Kidney epithelial cell (primary cell): Measurements from ENCODE around the genes ARL4A and ANKMY2.

- RAMPAGE, long total RNA: no peak
- RRBS: no CpG with 5 or more reads among the region's 2 CpGs
Measured at GRCh38 chr7:7996366-7997111, 27.9 kb downstream of the GLCCI1 start.

GRCh38 chr7:8433878-8434791, 726 bp downstream of the NXPH1 start:
- RAMPAGE, long total RNA: no peak
- RRBS: 1% methylated on average over 16 of the region's 67 CpGs

DNA sequence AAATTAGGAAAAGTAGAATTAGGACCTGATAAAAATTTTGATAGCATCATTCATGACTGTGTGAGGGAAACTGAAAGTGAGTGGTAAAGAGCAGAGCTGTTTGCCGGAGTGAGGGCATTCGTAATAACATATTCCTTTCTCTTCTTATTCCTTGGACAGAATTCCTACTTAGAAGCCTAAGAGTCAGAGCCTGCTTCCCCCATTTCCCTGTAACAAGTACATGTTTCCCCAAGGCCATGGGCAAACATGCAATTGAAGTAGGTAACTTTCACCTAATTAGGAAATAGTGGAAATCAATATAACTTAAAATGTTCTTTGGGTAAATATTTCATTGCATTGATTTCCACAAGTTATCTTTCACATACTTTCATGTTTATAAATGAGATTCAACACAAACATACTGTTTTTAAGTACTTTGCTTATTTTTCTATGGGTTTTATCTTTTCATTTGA, 309.9 kb downstream of the THSD7A start:
- RAMPAGE, long total RNA: no peak
- RRBS: no CpG with 5 or more reads among the region's 2 CpGs

DNA sequence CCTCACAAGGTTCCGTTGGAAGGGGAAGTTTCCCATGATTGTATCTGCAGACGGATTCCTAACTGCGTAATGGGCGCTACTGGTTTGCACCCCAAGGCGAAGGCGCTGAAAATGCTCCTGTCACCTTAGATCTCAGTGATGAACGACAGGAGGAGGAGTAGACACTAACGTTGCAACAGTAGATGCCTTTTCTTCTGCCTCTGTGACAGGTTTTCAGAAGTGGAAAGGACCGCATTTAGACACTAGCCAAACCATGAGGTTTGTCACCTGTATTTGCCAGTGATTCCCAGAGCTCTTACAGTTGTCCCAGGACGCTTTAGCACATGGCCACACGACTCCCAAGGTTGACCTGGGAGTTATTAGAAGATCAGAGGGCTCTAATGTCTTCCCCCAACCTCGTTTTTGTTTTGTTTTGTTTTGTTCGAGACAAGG, 508 bp upstream of the VWDE start:
- RAMPAGE, long total RNA: no peak
- RRBS: no CpG with 5 or more reads among the region's 13 CpGs

- RAMPAGE, long total RNA: no peak
- RRBS: no CpG with 5 or more reads among the region's 20 CpGs
Measured at GRCh38 chr7:12687530-12688285, at the start of gene ARL4A. Gene ARL4A (plus strand): TSS chr7:12687633.

GRCh38 chr7:12718835-12719516, 31.5 kb downstream of the ARL4A start:
- RAMPAGE, long total RNA: no peak
- RRBS: no CpG with 5 or more reads among the region's 4 CpGs

GRCh38 chr7:13778980-13779297, 210.5 kb downstream of the ETV1 start:
- RAMPAGE, long total RNA: no peak
- RRBS: no CpG with 5 or more reads among the region's 2 CpGs

GRCh38 chr7:14671540-14671873, 231.0 kb downstream of the DGKB start:
- RAMPAGE, long total RNA: no peak

- RAMPAGE, long total RNA: no peak
- RRBS: no CpG with 5 or more reads among the region's 1 CpG
Measured at GRCh38 chr7:15538003-15538205, 23.9 kb downstream of the AGMO start.

DNA sequence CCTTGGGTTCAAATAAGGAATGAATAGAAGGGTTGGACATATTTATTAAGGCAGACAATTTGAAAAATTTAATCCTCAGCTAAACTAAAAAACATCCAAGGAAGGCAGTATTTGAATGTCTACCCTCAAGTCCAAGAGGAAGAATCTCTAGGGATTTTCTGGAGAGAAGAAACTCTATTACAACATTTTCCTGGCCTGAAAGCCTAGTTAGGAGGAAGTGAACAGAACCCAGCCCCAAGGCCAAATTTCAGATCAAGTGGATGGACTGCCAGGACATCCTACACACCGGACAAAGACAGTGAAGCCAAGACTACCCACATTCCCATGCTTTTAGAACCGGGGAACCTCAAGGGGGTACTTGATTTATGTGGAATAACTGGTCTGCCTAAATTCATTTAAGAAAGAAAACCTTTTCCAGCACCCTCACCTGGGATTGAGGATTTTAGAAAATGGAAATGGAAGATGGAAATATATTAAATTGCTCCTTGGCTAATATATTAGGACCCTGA, 108.9 kb upstream of the MEOX2 start:
- RAMPAGE, long total RNA: no peak
- RRBS: no CpG with 5 or more reads among the region's 2 CpGs

- RAMPAGE, long total RNA: no peak
- RRBS: no CpG with 5 or more reads among the region's 7 CpGs
Measured at GRCh38 chr7:16261480-16262232, 159.7 kb downstream of the CRPPA start.

DNA sequence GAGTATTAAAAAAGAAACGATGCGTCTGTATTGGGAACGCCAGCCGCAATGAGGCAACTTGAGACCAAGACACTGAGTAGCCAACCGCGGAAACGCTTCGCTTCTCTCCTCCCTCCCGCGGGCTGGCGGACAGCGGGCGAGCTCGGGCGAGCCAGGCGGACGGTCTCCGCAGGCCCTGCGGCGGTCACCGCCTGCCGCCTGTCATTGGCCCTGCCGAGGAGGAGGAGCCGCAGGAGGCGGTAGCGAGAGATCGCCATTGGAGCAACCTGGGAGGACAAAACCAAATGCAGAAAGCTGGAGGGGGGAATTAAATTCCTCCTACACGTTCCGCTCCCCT, at the start of gene ANKMY2:
ANKMY2 (minus strand) TSS at position 144 of the 337 bp plus-strand sequence.
- RAMPAGE, long total RNA: start-site peak on the minus strand centred at position 135 of the sequence, 22 bp wide, 108 and 89 reads in 2 replicates
- RRBS: no CpG with 5 or more reads among the region's 29 CpGs

- RAMPAGE, long total RNA: no peak
- RRBS: no CpG with 5 or more reads among the region's 5 CpGs
Measured at GRCh38 chr7:16660591-16661425, 14.8 kb downstream of the BZW2 start.

DNA sequence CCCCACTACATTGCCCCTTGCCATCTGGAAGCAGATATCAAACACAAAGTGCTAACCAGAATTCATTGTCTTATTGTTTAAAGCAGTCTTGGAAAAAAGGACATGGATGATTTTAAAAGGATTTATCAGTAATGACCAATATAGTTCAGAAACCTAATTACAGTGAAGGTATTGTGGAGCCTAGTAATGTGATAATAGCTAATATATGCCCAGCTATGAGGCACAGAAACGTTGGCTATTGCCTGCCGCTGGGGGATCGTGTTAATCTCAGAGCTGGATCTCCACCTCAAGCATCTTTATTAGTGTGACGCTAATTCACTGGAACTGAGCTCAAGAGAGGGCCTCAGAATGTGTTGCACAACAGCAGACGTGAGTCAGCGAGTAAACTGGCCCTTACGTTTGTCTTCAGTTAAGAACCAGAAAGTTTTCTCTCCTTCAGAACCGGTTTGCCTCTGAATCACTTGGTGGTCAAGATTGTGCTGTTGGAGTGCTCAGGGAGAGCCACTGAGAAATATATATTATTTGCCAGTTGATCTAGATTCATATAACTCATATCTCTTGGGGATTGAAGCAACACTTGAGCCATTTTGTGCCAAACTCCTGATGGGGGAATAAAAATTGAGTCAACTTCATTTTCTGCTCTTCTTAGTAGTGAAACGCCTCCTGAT, 22.0 kb downstream of the BZW2 start:
- RAMPAGE, long total RNA: no peak
- RRBS: no CpG with 5 or more reads among the region's 9 CpGs

GRCh38 chr7:17086430-17086860, 204.7 kb upstream of the AGR3 start:
- RAMPAGE, long total RNA: no peak
- RRBS: no CpG with 5 or more reads among the region's 5 CpGs

- RAMPAGE, long total RNA: no peak
- RRBS: no CpG with 5 or more reads among the region's 3 CpGs
Measured at GRCh38 chr7:17131896-17132472, 166.5 kb upstream of the AHR start.

- RAMPAGE, long total RNA: no peak
- RRBS: no CpG with 5 or more reads among the region's 1 CpG
Measured at GRCh38 chr7:17297091-17297437, 1.4 kb upstream of the AHR start.

- RAMPAGE, long total RNA: no peak
- RRBS: no CpG with 5 or more reads among the region's 2 CpGs
Measured at GRCh38 chr7:17322204-17322668, 23.8 kb downstream of the AHR start.

GRCh38 chr7:17371857-17372667, 73.6 kb downstream of the AHR start:
- RAMPAGE, long total RNA: no peak
- RRBS: no CpG with 5 or more reads among the region's 3 CpGs

DNA sequence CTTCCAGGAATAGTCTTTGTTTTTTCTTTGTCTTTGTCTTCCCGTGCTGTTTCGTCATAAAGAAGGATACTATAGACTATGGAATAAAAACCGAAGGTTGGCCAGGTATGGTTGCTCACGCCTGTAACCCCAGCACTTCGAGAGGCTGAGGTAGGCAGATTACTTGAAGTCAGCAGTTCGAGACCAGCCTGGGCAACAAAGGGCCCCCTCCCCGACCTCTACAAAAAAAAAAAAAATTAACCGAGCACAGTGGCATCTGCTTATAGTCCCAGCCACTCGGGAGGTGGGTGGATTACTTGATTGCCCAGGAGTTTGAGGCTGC, 211.3 kb downstream of the SNX13 start:
- RAMPAGE, long total RNA: no peak
- RRBS: no CpG with 5 or more reads among the region's 9 CpGs